LHCN-M2 (cell line): Measurements from ENCODE around the genes SPAST and LTBP1.

DNA sequence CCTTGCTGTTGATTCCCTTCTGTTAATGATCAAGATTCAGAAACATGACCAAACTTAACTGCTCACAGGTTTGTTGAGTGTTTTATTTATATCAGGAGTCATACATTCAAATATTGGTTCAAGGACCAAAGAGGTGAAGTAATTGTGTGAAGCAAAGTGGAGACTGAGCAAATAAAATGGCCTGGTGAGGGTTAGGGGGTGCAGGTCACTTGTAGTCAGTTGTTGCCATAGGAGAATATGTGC, 7.4 kb downstream of the YPEL5 start:
- RAMPAGE, long total RNA, result no peak

- RAMPAGE, long total RNA, result no peak
These were observed 16.5 kb downstream of the YPEL5 start for GRCh38 chr2:30163275-30163648.

DNA sequence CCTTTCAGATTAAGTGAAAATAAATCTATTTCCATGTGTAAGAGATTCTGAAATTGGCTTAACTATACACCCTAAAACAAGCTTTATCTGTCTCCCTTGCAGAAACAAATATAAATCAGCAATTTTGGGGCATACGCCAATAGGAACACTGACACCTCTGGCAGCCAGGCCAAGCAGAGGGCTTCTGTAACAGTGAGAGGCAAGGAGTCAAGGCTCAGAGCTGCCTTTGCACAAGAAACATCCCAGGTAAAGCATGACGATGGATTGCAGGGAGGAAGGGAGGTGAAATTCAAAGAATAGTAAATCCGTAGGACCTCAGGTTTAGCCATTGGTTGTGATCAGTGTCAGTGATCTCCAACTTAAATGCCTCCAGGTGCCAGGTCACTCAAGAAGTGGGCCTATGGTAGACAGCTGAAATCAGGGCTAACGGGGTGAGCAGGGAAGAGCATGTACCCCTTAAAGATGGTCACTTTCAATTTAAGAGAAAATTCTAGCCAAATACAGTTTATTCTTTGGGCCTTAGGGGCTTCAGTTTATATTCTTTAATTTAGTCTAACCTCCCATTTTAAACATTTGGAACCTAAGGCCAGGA, 19.3 kb downstream of the YPEL5 start:
- RAMPAGE, long total RNA, result no peak

DNA sequence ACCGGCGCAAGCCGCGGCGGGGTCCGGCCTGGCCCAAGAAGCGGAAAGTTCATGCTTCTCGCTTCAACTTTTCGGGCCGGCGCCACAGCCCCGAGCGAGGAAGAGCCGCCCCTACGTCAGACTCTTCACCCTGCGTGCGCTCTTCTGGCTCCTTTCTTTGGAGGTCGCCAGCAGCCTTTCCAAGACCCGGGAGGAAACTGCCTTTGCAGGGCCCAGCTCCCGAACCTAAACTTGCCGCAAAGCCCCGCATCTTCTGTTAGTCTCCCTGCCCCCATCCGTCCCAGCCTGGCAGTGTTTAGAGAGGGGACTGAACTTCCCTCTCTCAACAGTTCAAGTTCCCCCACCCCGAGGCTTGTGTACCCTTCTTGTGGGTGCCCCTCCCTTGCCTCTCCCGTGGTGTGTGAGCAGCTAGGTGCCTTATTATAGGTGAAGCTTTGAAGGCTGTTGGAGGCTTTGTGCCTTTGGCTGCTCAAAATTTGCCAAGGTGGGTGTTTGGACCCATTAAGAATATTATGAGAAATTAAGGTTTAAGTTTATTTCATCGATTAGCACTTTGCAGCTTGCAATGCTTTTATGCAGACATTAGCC, 1.4 kb downstream of the LBH start:
- RAMPAGE, long total RNA, result no peak

- RAMPAGE, long total RNA, result no peak
These were observed 21.7 kb downstream of the LBH start for GRCh38 chr2:30252940-30253449.

GRCh38 chr2:30446547-30446875, 535 bp upstream of the LCLAT1 start:
- RAMPAGE, long total RNA, result no peak

GRCh38 chr2:30756076-30756657, 51.1 kb downstream of the CAPN13 start:
- RAMPAGE, long total RNA, result no peak

DNA sequence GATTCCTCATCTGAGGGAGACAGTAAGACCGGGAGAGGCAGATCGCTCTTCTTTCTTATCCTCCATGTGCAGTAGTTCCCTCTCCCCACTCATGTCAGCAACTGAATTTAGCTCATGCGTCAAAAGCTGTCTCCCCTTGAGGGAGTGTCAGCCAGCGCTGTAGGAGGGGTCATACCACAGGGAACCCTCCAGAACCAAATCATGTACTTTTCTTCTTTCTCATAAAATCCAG, 2.9 kb downstream of the EHD3 start:
- RAMPAGE, long total RNA, result no peak

- RAMPAGE, long total RNA, result no peak
These were observed 19.8 kb downstream of the EHD3 start for GRCh38 chr2:31253714-31254222.

DNA sequence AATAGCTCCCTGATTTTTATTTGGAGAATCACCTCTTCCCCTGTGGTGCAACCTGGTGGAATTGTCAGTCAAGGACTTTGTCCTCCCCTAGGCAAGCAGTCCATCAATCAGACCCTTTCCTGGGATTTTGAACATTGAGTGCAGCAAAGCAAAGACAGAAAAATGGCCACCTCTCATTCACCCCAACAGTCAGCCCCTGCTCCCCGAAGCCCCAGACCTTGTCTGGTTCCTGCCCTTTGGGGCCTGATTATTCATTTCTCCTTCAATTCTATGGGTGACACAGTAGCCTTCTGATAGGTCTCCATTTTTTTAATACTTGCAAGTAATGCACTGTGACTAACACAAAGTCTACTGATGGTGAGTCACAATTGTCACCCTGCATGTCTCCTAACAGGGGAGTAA, 63.5 kb downstream of the EHD3 start:
- RAMPAGE, long total RNA, result no peak

- RAMPAGE, long total RNA, result no peak
These were observed 95.0 kb upstream of the SRD5A2 start for GRCh38 chr2:31675726-31676145.

- RAMPAGE, long total RNA, result no peak
These were observed 127.2 kb upstream of the SRD5A2 start for GRCh38 chr2:31707984-31708212.

GRCh38 chr2:31728824-31729506, 148.2 kb upstream of the SRD5A2 start:
- RAMPAGE, long total RNA, result no peak

DNA sequence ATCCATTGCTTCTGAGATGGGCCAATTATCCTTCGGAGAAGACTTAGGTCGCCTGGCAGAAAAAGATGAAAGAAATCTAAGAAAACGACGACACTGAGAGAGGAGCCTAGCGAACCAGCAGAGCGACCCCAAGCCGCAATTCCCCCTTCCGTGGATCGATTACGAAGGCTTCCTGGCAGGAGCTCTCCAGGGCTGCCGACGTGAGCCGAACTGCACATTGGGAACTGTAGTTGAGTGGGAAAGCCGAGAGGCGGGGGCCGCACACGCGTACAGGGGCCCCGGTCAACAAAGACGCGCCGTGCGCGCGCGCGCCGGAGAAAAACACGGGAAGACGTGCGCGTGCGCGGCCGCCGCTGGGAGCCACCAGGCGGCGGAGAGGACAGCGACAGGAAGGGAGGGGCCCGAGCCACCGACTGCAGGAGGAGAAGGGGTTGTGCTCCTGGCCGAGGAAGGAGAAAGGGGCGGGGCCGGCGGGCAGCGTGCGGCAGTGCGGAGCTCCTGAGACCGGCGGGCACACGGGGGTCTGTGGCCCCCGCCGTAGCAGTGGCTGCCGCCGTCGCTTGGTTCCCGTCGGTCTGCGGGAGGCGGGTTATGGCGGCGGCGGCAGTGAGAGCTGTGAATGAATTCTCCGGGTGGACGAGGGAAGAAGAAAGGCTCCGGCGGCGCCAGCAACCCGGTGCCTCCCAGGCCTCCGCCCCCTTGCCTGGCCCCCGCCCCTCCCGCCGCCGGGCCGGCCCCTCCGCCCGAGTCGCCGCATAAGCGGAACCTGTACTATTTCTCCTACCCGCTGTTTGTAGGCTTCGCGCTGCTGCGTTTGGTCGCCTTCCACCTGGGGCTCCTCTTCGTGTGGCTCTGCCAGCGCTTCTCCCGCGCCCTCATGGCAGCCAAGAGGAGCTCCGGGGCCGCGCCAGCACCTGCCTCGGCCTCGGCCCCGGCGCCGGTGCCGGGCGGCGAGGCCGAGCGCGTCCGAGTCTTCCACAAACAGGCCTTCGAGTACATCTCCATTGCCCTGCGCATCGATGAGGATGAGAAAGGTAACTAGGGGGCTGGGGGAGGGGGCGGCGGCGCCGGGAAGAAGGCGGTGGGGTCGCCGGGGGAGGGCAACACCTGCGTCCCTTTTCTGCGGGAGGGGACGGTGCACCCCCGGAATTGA, at the start of gene SPAST:
Gene SPAST (plus strand): TSS at position 344 of the 1,153 bp plus-strand sequence.
- RAMPAGE, long total RNA, result no peak

GRCh38 chr2:32219923-32220590, 44.6 kb downstream of the NLRC4 start:
- RAMPAGE, long total RNA, result no peak

DNA sequence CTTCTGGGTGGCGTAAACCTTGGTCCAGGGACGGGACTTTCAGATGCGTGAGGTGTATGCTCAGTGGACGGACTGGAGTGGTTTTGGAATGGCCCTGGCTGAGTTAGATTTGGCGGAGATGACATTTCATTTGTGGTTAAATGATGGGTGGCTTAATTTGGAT, 1.4 kb downstream of the BIRC6 start:
- RAMPAGE, long total RNA, result no peak

DNA sequence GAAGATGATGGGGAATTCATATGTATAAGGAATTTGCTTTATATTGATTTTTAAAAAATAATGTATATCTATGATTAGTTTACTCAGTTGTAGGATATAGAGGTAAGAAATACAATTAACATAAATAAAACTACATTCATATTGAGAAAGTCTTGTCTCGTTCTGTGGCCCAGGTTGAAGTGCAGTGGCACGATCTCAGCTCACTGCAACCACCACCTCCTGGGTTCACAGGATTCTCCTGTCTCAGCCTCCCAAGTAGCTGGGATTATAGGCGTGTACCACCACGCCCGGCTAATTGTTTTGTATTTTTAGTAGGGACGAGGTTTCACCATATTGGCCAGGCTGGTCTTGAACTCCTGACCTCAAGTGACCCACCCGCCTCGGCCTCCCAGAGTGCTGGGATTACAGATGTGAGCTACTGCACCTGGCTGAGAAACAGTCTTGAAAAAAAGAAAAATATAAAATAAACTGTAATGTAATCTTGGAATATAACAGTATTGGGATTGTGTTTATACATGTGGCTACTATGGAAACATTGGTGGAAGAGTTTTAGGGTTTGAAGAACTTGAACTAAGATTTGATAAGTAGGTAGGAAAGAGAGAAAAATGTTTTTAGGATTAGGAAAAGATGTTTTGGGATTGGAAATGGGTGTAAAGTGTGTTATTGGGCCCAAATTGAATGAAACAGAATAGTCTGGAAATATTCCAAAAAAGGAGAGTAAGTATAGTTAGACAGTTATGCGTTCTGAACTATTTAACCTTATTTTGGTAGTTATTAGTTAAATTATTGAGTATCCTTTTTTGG, 115.3 kb downstream of the BIRC6 start:
- RAMPAGE, long total RNA, result no peak

DNA sequence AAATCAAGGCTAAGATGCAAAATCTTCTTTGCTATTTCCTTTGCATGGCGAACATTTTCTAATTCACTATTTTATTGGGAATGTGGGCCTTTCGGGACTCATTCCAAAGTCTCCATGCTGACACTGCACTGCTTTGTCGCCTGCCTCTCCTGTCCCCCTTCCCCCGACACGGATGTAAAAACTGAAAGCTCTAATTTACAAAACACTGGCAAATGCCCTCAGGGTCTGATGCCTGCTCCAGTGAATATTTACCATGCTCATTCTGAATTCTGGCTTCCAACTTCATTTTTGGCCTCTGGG, 14.8 kb upstream of the LTBP1 start:
- RAMPAGE, long total RNA, result no peak

- RAMPAGE, long total RNA, result no peak
These were observed at the start of gene LTBP1 for GRCh38 chr2:32946156-32947334. Gene LTBP1, plus strand, starts transcription at chr2:32946953.

DNA sequence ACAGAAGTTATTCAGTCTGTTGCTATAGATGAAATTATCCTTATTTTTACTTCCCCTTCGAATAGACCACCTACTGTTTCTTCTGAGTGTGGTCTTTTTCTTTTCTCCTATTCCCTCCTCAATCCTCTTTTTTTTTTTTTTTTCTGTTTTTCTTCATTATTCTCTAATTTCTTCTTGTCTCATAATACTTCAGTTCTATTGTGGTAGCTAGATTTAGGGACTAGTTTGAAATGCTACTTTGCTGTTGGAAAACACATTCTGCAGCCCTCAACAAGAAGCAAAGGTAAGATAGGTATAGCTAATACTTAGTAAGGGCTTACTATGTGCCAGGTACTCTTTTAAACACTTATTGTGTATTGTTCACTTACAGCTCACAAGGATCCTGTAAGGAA, 75.4 kb downstream of the LTBP1 start:
- RAMPAGE, long total RNA, result no peak